ENCODE measurements around a stretch of chr12.

DNA sequence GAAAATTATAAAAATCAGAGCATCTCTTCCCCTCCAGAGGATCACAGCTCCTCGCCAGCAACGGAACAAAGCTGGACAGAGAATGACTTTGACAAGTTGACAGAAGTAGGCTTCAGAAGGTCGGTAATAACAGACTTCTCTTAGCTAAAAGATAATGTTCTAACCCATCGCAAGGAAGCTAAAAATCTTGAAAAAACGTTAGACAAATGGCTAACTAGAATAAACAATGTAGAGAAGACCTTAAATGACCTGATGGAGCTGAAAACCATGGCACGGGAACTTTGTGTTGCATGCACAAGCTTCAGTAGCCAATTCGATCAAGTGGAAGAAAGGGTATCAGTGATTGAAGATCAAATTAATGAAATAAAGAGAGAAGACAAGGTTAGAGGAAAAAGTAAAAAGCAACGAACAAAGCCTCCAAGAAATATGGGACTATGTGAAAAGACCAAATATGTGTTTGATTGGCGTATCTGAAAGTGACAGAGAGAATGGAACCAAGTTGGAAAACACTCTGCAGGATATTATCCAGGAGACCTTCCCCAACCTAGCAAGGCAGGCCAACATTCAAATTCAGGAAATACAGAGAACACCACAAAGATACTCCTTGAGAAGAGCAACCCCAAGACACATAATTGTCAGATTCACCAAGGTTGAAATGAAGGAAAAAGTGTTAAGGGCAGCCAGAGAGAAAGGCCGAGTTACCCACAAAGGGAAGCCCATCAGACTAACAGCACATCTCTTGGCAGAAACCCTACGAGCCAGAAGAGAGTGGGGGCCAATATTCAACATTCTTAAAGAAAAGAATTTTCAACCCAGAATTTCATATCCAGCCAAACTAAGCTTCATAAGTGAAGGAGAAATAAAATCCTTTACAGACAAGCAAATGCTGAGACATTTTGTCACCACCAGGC, 177.3 kb downstream of the ANO6 start:
- RRBS = no CpG with 5 or more reads among the region's 11 CpGs

DNA sequence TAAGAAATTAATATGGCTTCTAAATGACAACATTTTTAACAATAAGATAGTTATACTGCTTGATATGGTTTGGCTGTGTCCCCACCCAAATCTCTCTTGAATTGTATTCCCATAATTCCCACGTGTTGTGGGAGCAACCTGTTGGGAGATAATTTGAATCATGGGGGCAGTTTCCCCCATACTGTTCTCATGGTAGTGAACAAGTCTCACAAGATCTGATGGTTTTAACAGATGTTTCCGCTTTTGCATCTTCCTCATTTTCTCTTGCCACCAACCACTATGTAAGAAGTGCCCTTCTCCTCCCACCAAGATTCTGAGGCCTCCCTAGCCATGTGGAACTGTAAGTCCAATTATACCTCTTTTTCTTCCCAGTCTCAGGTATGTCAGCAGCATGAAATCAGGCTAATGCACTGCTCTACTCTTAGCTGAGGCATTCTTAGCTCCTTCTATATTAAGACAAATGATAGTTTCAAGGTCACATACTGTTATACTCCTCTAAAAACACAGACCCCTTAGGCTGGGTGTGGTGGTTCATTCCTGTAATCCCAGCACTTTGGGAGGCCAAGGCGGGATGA, 3.7 kb downstream of the SCAF11 start:
- RRBS = no CpG with 5 or more reads among the region's 3 CpGs

GRCh38 chr12:45992725-45993202, 2.4 kb upstream of the SCAF11 start:
- RRBS = no CpG with 5 or more reads among the region's 1 CpG

GRCh38 chr12:46188887-46189586, 79.8 kb downstream of the SLC38A1 start:
- RRBS = no CpG with 5 or more reads among the region's 4 CpGs

- RRBS = no CpG with 5 or more reads among the region's 1 CpG
These were observed 68.8 kb downstream of the SLC38A1 start for GRCh38 chr12:46200046-46200394.

- RRBS = no CpG with 5 or more reads among the region's 8 CpGs
These were observed 58.9 kb downstream of the SLC38A1 start for GRCh38 chr12:46209652-46210722.

DNA sequence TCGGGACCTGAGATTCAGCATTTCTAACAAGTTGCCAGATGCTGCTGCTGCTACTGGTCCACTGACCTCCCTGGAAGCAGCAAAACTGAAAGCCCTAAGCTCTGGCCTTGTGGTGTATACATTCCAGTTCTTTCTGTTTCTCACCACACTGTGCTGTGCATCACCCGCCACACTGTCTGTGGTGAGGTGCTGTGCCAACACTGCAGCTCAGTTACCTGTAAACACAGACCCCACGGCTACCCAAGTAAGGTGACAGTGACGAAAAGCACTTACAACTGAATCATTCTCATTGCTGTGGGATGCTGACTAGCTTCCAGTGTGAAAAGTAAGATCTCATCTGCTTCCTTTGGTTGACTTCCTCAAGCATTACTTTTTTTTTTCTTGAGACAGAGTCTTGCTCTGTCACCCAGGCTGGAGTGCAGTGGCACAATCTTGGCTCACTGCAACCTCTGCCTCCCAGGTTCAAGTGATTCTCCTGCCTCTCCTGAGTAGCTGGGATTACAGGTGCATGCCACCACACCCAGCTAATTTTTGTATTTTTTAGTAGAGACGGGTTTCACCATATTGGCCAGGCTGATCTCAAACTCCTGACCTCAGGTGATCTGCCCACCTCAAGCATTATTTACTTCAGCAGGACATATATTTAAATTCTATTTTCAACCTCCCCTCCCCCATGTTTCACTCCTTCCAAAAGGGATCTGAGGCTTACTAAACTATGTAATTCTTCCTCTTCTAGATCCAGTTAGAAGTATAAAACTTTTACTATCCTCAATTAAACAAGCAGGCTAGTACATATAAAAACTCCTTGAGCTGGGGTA, 53.6 kb downstream of the SLC38A1 start:
- RRBS = no CpG with 5 or more reads among the region's 5 CpGs

DNA sequence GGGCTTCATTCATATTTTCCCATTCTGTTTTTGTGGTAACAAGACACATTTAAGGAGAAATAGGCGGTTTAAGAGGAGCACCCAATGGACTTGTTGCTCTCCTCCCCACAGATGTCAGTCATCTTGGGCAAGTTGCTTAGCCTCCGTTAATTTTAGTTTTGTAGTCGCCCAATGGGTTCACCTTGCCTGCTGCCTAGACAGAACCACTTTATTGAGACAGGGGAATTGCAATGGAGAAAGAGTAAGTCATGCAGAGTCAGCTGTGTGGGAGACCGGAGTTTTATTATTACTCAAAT, 50.5 kb downstream of the SLC38A1 start:
- RRBS = no CpG with 5 or more reads among the region's 4 CpGs

- RRBS = no CpG with 5 or more reads among the region's 2 CpGs
These were observed 3.2 kb downstream of the SLC38A1 start for GRCh38 chr12:46265682-46266064.

- RRBS = 1% methylated on average over 15 of the region's 19 CpGs
These were observed 1.3 kb downstream of the SLC38A1 start for GRCh38 chr12:46267635-46267905.

DNA sequence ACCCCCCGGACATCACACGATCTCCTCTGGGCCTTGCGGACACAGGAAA, 973 bp downstream of the SLC38A1 start:
- RRBS = 6% methylated on average over 3 of the region's 3 CpGs

DNA sequence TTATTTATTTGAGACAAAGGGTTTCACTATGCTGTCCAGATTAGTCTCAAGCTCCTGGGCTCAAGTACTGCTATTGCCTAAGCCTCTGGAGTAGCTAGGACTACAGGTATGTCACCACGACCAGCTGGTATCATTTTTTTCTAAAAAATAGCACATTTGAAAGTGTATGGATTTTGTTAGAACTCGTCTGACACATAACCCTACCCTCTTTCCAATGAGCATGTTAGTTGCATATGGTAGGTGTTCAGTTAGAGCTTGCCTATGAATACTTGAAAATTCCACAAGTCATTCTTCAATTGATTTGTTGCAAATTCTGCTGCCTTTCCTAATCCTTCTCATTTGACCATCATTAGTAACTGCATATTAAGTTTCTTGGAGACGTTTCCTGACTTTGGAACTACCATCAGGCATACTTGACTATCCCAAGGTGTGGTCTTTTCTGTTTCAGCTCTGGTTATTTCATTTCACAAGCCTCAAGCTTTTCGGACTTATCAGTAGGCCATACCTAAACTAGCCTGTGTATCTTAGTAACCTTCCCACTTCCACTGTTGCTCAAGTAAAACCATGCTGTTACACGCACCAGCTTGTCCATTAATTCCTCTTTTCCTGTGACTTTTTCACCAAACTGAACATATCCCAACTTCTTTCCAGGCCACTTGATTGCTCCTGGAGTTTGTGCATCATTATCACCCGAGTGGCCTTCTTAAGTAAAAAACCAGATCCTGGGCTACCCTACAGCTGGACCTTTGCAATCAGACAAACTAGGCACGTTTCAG, 15.3 kb downstream of the SLC38A2 start:
- RRBS = no CpG with 5 or more reads among the region's 7 CpGs

- RRBS = no CpG with 5 or more reads among the region's 11 CpGs
These were observed 8.5 kb downstream of the SLC38A2 start for GRCh38 chr12:46363702-46364777.

DNA sequence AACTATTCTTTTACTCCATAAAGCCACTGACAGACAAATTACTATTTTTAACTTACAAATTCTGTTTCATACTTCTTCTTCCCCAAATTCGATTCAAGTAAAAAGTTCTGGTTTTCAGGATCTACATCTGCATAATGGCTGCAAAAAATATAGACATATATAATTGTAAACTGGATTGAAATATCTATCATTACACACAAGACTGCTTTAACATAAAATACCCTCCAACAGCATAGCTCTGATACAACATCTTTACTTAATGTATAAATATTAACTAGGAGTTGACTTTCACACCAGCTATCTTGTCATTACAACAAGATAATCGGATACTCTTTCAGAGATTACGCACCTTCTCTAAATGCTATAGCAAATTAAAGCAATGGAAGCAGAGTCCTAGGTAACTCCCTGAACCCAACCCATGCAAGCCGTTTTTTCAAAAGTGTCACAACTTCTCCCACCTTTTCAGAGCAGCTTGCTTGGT, 1.8 kb downstream of the SLC38A2 start:
- RRBS = no CpG with 5 or more reads among the region's 4 CpGs

- RRBS = 2% methylated on average over 8 of the region's 76 CpGs
These were observed 10.5 kb upstream of the SLC38A2 start for GRCh38 chr12:46382919-46383642.

DNA sequence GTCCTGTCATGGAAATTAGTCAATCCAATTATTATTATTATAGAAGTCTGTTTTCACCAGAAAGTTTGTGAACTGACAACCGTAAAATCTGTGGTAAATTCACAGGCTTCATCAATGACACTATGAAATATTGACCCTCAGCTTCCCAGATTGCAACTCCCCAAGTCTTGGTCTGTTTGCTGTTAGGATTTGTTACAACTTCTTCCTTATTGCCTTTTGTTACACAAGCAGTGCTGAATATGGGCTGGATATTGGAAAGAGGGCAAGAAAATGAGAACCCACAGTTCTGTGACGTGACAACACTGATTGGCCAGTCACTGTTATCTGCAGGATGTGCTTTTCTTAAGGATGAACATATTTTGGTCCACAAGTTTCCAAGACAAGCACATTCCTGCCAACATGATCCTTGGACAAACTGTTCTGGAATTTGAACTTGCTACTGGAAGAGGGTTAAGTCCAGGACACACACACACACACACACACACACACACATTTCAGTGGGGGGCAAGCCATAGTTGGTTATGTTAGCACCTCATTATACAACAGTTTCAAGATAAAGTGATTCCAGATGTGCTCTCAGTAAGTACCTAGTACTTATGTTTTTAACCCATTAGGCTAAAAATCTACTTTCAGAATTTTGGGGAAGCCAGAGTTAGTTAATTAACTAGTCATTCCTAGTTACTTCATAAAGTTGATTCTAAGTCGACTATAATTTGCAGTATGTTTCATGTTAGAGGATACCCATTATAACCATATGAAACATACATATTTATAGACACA, 16.6 kb upstream of the SLC38A2 start:
- RRBS = no CpG with 5 or more reads among the region's 3 CpGs

DNA sequence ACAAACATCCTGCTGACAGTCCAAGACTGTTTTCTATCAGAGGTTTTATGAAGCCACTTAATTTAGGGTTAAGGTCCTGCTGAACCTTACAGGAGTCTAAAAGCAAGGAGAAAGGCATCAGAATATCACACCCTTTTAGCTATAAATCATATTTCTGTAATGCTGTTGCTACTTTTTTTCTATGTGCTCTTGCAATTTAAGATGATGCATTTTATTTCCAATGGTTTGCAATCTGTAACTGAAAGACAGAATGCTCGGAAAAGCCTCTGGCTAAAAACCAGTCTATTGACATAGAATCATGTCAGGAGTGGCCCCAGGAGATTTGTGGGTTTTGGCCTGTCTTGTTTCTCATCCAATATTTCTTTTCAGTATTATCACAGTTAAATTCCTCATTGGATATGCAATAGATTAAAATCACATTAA, 18.9 kb upstream of the SLC38A2 start:
- RRBS = no CpG with 5 or more reads among the region's 1 CpG

- RRBS = no CpG with 5 or more reads among the region's 4 CpGs
These were observed 33.6 kb upstream of the SLC38A2 start for GRCh38 chr12:46406105-46406660.

DNA sequence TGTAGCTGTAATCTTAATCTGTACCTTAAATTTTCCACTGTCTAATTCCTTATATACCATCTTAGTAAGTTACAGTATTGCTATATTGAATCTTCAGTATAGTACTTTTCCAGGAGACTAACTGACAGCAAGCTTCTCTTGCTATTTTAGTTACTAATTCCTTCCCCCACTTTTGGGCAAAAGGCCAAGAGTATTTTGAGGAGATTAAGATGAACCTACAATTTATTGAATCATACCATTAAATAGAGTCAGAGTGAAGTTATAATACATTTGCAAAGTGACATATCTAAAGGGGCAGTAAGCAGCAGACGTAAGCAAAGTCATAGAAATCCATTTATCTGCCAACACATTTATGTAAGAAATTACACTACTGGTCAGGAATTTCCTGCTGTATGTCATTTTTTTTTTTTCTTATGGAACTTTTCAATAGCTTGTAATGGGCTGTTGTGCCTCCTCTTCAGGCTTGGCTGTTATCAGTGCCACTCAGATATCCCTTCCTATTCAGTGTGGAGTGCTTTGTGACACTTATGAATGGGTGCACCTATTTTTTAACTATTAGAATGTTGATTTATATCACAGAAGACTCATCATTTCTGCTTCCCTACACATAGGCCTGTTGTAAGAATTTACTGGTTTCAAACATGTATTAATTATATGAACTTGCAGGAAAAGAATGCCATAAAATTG, 59.2 kb upstream of the SLC38A2 start:
- RRBS = no CpG with 5 or more reads among the region's 1 CpG

GRCh38 chr12:46549688-46550364, 177.3 kb upstream of the SLC38A2 start:
- RRBS = no CpG with 5 or more reads among the region's 7 CpGs

Data from aortic smooth muscle cell (primary cell).